ENCODE measurements around a stretch of chr12.

GRCh38 chr12:114480714-114481139 is 74.8 kb upstream of the TBX5 start:
- RRBS, result 40% methylated on average over 9 of the region's 19 CpGs

- RRBS, result 69% methylated on average over 3 of the region's 30 CpGs
Observed at GRCh38 chr12:114668638-114669146, 15.3 kb downstream of the TBX3 start.

GRCh38 chr12:114669914-114670328 is 14.1 kb downstream of the TBX3 start:
- RRBS, result no CpG with 5 or more reads among the region's 5 CpGs

- RRBS, result 100% methylated on average over 3 of the region's 49 CpGs
Observed at GRCh38 chr12:114696833-114697927, 13.2 kb upstream of the TBX3 start.

- RRBS, result no CpG with 5 or more reads among the region's 5 CpGs
Observed at GRCh38 chr12:114769523-114770096, 85.6 kb upstream of the TBX3 start.

GRCh38 chr12:114812848-114813137 is 128.8 kb upstream of the TBX3 start:
- RRBS, result no CpG with 5 or more reads among the region's 7 CpGs

DNA sequence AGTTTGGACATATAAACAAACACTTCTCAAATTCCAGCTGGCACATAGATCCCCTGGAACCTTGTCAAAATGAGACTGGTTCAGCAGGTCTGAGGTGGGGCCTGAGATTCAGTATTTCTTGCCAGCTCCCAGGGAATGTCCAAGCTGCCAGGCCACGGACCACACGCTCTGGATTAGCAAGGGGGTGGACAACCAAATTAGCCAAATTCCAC is 789.3 kb upstream of the TBX3 start:
- RRBS, result no CpG with 5 or more reads among the region's 2 CpGs

DNA sequence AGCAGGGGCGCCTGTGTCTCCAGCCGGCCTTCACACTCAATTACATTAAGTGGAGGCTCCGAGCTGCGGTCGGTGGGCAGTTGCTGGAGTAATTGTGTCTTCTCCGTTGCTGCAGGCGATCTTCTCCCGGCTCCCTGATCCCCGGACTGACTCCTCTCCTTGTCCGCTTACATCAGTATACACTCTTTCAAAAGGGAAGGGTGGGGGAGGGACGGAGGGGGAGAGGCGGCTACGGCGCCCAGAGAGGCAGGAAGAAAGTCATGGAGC is 707.2 kb downstream of the MED13L start:
- RRBS, result no CpG with 5 or more reads among the region's 14 CpGs

GRCh38 chr12:115835856-115836158 is 441.7 kb downstream of the MED13L start:
- RRBS, result no CpG with 5 or more reads among the region's 8 CpGs

DNA sequence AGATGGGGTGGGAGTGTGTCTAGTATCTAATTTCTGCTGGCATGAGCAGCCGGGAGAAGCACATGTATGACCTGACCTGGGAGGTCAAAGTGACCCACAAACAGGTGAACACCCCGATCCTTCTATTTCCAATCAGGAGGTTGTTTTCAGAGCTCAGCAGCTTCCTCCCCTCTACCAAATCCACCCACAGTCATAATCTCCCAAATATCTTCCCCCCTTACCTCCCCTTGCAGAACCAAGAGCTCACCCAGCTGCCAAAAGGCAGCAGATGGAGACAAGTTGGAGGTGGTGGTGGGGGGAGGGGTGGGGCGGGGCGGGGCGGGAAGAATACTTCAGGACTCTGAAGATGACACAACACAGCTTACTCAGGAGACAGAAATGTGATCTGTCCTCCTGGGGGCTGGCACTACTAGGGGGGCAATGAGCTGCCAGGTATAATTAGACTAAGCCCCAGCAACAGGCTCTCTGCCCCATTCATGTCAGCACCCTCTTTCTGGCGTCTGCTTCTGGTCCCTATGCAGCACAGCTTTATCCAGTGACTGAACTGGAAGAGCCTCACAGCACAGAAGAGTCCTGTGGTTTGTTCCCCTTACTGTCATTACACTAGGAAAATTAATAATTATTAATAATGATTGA is 407.1 kb downstream of the MED13L start:
- RRBS, result no CpG with 5 or more reads among the region's 6 CpGs

DNA sequence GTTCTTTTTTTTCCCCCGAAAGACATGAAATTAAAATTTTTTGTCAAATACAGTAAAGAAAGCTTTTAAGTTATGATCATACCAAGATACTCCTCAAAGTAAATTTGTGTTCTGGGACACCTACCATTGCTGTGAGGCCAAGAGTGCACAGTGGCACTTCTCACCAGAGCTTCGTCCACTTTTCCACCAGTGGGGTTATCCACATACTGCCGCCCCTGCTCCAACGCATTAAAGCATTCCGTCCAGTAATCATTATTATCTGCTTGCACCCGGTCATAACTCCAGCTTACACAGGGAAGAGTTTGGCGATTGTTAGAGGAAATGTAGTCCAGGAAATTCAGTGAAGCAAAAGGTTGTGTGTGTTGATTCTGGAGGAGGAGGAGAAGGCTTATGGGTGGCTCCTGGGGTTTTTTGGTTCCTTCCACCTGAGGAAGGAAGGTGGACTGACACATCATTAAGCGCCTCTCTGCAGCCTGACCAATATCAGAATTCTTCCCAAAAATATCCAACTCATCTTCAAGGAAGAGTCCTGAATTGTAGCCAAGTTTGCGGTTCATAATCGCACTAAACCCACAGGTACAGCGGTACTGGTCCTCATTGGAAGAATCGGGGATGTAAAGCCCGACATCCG is 286.5 kb downstream of the MED13L start:
- RRBS, result no CpG with 5 or more reads among the region's 14 CpGs

DNA sequence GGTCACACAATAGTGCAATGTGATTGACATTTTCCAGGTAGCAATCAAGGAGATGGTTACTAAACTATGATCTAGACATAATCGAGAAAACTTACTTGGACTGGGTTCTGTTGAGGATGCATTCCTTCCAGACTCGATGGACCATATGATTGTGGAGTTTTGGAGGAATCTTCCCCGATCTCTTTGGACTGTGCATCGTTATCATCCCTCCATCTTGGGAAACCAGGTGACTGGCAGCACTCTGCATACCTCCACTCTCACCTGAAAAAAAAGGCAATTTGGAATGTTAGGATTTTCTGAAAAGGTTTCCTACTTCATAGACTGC is 262.5 kb downstream of the MED13L start:
- RRBS, result no CpG with 5 or more reads among the region's 4 CpGs

- RRBS, result no CpG with 5 or more reads among the region's 8 CpGs
Observed at GRCh38 chr12:116018851-116020159, 258.2 kb downstream of the MED13L start.

DNA sequence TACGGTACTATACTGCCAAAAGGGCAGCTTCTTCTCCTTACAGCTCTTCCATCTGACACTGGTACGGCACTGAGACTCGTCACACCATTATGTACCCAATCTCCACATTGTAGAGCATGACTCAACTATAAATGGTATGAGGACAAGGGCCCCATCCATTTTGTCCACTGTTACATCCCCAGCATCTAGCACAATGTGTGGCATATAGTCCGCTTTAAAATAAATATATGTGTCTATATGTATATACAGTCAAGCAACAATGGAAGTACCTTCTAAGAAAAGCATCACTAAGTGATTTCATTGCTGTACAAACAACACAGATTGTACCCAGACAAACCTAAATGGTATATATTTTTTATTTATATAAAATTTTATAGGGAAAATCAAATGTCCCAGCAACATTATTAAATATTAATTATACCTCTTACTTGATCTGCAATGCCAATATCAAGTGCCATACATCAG is 212.8 kb downstream of the MED13L start:
- RRBS, result no CpG with 5 or more reads among the region's 4 CpGs

GRCh38 chr12:116111312-116111867 is 166.1 kb downstream of the MED13L start:
- RRBS, result no CpG with 5 or more reads among the region's 6 CpGs

GRCh38 chr12:116171897-116172597 is 105.4 kb downstream of the MED13L start:
- RRBS, result no CpG with 5 or more reads among the region's 6 CpGs

- RRBS, result no CpG with 5 or more reads among the region's 7 CpGs
Observed at GRCh38 chr12:116275701-116276027, 1.8 kb downstream of the MED13L start.

- RRBS, result no CpG with 5 or more reads among the region's 15 CpGs
Observed at GRCh38 chr12:116358600-116359933, 81.6 kb upstream of the MED13L start.

GRCh38 chr12:116434684-116435206 is 124.4 kb upstream of the MAP1LC3B2 start:
- RRBS, result no CpG with 5 or more reads among the region's 12 CpGs

- RRBS, result no CpG with 5 or more reads among the region's 24 CpGs
Observed at GRCh38 chr12:116533553-116534358, 25.4 kb upstream of the MAP1LC3B2 start.

Data from Jurkat, Clone E6-1 (cell line).